Neural progenitor cell (in vitro differentiated cells): ENCODE data around the genes RRAS2 and SOX6.

- RAMPAGE, long total RNA, result no peak
Measured at GRCh38 chr11:12882707-12883333, 126.3 kb upstream of the RASSF10 start.

- RAMPAGE, long total RNA, result no peak
Measured at GRCh38 chr11:12885621-12886540, 123.2 kb upstream of the RASSF10 start.

DNA sequence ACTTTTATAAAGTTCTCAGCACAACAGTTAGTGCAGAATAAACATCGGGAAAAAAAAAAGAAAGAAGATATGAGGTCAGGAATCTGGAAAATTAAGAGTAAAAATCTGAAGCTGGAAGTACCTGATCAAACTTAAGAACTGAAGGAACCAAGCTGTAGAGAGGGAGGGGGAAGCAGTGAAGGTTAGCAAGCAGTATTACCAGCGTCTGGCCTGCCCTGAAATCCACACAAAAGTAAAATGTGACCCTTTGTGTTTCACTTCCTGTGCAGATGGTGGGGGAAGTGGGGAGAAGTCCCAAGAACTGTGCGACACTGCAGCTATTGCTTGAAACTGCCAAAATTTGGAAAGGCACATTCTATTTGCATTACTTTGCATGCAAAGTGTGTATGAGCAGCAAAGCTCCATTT is 72.2 kb upstream of the BMAL1 start:
- RAMPAGE, long total RNA, result no peak

GRCh38 chr11:13350997-13352047 is 73.7 kb downstream of the BMAL1 start:
- RAMPAGE, long total RNA, result no peak

- RAMPAGE, long total RNA, result no peak
Measured at GRCh38 chr11:13460219-13460684, 2.8 kb downstream of the BTBD10 start.

DNA sequence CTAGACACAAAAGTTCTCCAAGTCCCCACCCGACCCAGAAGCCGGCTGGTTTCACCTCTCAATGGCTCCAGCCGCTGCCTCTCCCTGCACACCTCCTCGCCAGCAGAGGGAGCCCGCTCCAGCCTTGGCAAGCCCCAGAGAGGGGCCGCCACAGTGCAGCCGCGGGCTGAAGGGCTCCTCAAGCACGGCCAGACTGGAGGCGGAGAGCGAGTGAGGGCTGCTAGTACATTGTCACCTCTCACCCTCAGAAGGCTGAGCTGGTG is 8.7 kb downstream of the PTH start:
- RAMPAGE, long total RNA, result no peak

- RAMPAGE, long total RNA, result no peak
Measured at GRCh38 chr11:13701185-13701739, 32.8 kb downstream of the FAR1 start.

GRCh38 chr11:13873033-13873855 is 89.3 kb upstream of the SPON1 start:
- RAMPAGE, long total RNA, result no peak

- RAMPAGE, long total RNA, result no peak
Measured at GRCh38 chr11:14015537-14016212, 53.2 kb downstream of the SPON1 start.

DNA sequence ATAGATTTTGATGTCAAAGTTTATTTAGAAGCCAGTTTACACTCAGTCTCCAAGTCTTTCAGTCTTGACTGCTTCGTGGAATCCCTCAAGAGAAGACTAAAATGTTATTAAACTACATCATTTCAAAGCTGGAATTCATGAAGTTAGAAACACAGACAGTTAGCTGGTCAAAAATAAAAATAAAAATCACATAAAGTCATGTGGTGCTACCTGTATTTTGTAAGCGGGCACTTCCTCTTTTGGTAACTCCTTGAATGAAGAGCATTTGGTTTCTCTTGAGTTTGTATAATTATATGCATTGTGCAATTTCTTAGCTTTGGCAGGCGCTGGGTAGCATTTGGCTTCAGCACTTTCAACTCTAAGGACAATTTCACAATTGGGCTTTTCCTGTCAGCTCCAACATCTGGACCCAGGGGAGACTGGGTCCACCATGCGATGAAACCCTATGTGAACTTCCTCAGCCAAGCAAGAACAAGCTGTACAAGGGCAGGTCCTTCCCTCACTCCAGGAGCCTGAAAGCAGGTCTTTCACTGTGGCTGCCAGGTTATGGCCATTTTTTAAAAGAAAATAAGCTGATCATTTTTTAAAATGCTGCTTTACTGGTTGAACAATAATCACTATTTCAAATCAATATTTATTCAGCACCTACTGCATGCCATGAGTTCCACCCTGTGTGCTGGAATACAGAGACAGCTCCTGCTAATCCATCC is 169.1 kb downstream of the RRAS2 start:
- RAMPAGE, long total RNA, result no peak

DNA sequence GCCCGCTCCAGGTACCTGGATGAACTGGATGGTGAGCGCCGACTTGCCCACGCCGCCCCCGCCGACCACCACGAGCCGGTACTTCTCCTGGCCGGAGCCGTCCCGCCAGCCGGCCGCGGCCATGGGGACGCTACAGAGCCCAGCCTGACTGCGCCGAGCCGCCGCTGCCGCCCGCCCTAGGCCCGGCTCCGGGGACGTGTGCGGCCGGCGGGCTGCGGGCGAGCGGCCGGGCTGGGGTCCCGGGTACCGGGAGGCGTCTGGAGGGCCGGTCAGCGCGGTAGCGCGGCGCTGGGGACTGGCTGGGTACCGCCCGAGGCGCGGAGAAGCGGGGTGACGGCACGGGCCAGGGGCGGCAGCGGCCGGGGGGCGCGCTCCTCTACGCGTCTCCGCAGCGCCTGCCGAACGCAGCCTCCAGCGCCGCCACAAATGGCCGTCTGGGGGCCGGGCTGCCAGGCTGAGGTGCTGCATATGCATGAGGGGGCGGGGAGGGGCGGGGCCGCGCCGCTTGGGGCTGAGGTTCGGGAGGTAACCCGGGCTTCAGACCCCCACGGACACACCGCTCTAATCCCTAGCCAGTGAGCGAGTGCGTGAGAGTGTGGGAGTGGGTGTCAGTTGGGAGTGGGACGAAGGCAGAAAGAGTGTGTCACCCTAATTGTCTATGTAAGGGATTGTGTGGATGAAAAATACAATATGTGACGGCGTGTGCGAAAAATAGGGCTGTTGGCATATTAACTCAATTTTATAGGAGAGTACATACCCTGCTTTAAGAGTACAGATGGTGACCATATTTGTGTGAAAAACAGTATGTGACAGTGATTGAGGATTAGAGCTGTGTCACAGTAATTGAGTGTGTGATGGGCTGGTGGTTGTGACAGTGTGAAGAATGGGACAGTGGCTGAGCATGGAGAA is at the start of gene RRAS2:
Gene RRAS2 (minus strand): TSS at position 436 of the 909 bp plus-strand sequence.
- RAMPAGE, long total RNA, result no peak

GRCh38 chr11:14578325-14578939 is 58.2 kb upstream of the PSMA1 start:
- RAMPAGE, long total RNA, result no peak

DNA sequence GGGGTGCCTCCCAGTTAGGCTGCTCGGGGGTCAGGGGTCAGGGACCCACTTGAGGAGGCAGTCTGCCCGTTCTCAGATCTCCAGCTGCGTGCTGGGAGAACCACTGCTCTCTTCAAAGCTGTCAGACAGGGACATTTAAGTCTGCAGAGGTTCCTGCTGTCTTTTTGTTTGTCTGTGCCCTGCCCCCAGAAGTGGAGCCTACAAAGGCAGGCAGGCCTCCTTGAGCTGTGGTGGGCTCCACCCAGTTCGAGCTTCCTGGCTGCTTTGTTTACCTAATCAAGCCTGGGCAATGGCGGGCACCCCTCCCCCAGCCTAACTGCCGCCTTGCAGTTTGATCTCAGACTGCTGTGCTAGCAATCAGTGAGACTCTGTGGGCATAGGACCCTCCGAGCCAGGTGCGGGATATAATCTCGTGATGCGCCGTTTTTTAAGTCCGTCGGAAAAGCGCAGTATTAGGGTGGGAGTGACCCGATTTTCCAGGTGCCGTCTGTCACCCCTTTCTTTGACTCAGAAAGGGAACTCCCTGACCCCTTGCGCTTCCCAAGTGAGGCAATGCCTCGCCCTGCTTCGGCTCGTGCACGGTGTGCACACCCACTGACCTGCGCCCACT is 10.1 kb upstream of the PDE3B start:
- RAMPAGE, long total RNA, result no peak

DNA sequence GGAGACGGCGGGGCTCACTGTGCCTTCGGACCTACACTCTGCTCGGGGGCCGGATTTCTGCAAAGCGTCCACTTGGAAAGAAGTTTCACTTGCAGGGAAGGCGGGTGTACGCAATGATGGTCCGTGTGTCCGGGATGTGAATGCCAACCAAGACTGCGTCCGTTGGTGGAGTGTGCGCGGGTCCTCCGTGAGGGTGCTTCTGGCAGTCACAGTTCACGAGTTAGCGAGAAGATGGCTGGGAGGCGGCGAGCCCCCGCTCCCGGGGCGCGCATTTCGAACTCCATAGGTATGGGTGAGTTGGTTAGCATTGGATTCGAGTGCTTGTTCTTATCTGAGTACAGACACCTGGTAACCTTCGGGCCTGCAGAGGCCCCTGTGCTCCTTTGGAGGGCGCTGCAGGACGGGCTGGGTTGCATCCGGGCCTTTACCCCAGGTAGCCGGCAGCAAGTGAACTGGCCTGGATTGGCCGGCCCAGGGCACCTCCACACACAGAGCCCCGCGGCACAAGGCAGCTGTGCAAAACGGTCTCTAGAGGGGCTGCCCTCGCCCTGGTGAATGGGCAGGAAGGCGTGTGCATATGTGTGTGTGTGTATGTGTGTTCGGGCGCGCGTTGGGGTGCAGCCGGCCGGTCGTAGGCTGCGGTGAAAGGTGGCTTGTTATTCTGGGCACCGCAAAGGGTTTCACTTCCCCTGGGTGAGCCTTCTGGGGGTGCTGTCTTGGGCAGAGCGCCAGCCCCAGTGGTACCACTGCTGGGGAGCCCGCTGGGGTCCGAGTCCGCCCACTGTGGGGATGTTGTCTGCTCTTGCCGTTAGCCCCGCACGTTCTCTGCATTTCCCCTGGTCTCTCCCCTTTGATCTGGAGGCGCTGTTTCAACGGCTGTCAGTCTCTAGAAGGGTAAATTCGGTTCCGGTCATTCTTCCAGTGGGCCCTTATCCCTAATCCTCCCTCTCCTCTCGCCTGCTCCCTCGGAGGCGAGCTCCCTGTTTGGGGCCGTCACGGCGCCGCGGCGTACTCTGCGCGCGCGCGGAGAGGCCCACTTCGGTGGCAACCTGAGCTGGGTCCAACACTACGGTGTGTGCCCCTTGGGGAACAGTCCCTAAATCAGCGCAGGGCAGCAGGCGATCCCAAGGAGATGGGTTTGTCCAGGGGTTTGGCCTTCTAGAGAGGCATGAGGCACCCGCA is 13.5 kb upstream of the CYP2R1 start:
- RAMPAGE, long total RNA, result no peak

DNA sequence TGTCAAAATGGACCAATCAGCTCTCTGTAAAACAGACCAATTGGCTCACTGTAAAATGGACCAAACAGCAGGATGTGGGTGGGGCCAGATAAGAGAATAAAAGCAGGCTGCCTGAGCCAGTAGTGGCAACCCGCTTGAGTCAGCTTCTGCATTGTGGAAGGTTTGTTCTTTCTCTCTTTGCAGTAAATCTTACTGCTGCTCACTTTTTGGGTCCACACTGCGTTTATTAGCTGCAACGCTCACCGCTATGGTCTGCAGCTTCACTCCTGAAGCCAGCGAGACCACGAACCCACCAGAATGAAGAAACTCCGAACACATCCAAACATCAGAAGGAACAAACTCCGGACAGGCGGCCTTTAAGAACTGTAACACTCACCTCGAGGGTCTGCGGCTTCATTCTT is 447.0 kb downstream of the INSC start:
- RAMPAGE, long total RNA, result no peak

GRCh38 chr11:15910309-15911364 is 445.7 kb downstream of the SOX6 start:
- RAMPAGE, long total RNA, result no peak

GRCh38 chr11:16193636-16194554 is 162.5 kb downstream of the SOX6 start:
- RAMPAGE, long total RNA, result no peak

DNA sequence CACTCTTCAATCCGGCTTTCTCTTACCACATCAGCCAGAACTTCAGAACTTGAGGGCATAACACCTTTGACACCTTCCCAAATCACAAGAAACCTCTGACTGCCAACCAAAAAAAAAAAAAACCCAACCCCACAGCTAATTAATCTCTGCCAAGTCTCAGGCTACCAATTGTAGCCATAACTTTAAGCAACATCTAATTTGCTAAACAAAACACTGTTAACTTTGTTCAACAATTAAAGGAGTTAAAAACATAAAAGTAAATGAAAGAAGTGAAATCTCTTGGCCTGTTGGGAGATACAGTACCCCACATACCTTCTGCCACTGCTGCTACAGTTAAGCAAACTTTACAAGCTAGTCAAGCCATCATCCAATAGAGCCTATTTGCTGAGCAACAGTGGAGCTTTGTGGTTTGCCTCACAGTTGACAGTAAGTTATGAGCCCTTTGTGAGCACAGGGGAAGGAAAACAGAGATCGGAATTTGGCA is at the start of gene SOX6:
Gene SOX6 (minus strand): TSS at position 435 of the 484 bp plus-strand sequence.
- RAMPAGE, long total RNA, result no peak

- RAMPAGE, long total RNA, result no peak
Measured at GRCh38 chr11:16655390-16655719, 83.1 kb upstream of the C11orf58 start.

DNA sequence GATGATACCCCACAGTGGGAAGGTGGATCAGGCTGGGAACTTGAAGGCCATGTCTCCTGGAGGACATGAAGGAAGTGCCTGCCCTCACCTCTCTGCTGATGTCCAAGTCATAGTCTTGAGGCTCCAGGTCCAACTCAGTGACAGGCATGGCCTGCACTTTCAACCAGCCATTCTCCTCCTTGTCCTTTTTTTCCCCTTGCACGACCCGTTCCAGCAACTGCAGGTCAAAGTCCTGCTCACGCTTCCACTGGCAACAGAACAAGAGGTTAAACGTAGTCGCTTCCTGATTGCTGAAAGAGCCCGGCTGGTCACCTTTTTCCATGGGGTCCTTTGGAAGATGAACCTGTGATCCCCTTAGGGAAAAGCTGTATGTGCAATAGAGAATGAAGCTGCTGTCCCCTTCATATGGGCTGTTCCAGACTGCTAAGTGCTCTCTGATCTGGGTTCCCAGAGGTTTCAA is 47.7 kb downstream of the C11orf58 start:
- RAMPAGE, long total RNA, result no peak